Airway epithelial cell (primary cell): ENCODE results near the genes PPP2R5D, LRRC73 and POLH.

GRCh38 chr6:42962838-42963681 lies 2.5 kb downstream of the GNMT start:
- RAMPAGE, long total RNA = no peak

GRCh38 chr6:42963878-42964480 lies 3.4 kb downstream of the GNMT start:
- RAMPAGE, long total RNA = no peak

- RAMPAGE, long total RNA = start-site peak on the plus strand at chr6:42984560-42984600, 272 and 115 reads in 2 replicates
Measured at GRCh38 chr6:42983890-42985120, at the start of gene PPP2R5D. Gene PPP2R5D, plus strand, starts transcription at chr6:42984570.

GRCh38 chr6:43144065-43144656 lies 26.9 kb upstream of the SRF start:
- RAMPAGE, long total RNA = no peak

DNA sequence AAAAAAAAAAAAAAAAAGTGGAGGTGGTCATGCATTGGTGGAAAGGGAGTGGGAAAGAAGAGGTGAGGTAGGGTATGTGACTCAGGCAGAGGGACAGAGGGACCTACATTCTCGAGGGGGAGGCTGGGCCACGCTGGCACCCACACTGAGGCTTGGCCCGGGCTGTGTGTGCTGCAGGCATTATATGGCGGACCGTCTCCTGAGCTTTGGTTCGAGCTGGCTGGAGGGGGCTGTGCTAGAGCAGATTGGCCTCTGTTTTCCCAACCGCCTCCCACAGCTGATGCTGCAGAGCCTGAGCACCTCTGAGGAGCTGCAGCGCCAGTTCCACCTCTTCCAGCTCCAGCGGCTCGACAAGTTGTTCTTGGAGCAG lies 23.5 kb downstream of the DNPH1 start:
- RAMPAGE, long total RNA = no peak

GRCh38 chr6:43213183-43214019 lies 15.9 kb downstream of the DNPH1 start:
- RAMPAGE, long total RNA = no peak

DNA sequence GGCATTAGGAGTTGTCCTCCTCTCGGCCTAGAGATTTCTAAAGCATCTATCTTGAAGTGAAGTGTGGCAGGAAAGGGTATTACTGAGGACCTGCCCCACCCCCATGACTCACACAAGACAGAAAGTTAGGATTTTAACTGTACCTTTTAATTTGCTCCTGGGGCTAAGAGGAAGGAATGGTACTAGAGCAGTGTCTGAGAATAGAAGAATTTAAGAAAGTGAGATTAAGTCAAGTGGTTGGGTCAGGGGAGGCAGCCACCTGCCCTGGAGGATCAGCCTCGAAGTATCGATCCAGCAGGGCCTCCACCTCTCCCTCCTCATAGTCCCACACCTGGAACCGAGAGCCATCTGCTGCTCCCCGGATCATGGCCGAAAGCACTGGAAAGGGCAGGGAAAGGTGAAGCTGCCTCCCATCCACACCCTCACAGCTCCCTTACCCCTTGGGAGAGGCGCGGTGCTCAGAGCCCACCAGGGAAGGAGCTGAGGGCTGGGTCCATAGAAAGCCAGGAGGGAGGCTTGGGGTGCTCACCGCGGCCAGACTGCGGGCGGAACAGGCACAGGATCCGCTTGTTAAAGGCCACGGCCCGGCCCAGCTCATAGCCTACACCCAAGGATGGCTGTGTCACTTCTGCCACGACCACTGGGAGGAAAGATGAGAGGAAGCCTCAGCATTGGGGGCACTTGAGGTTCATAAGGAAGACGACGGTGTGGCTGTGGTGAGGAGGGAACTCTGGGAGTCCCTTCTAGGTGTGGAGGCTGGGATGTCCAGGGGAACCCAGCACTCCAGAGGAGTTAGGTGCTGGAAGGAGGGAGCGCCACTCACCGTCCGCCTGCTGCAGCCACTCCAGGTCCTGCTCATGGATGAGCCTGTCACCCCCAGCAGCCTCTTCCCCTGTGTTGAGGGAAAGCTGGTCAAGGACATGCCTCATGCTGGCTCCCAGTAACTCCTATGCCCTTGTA lies 3.5 kb downstream of the DNPH1 start:
- RAMPAGE, long total RNA = no peak

GRCh38 chr6:43509779-43510591 lies at the start of gene LRRC73:
Gene LRRC73, minus strand, starts transcription at chr6:43510346.
- RAMPAGE, long total RNA = no peak

DNA sequence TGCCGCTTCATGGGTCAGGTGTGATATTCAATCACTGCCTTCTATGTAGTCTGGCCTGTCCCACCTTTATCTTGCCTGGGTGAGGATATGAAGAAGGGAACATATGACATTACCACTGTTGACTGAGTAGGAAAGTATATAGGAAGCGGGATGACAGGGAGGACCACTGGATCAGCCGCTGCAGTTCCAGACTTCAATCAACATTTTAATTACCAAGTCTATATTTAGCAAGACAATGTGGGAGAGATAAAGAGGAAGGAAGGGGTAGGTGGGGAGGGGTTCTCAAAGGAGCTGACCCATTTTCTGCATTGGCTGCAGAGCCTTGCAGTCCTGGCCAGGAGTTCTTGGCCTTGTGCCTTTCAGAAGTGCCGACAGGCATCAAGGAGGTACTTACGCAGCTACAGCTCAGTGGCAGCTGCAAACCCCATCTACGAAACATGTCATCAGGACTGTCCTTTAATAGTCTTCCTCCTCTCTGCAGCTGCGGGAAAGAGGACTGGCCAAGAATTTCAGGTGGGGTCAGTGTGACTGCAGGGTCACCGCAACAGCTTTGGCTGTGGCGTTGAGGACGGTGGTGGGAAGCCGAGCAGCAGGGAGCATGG lies 1.6 kb upstream of the LRRC73 start:
- RAMPAGE, long total RNA = no peak

DNA sequence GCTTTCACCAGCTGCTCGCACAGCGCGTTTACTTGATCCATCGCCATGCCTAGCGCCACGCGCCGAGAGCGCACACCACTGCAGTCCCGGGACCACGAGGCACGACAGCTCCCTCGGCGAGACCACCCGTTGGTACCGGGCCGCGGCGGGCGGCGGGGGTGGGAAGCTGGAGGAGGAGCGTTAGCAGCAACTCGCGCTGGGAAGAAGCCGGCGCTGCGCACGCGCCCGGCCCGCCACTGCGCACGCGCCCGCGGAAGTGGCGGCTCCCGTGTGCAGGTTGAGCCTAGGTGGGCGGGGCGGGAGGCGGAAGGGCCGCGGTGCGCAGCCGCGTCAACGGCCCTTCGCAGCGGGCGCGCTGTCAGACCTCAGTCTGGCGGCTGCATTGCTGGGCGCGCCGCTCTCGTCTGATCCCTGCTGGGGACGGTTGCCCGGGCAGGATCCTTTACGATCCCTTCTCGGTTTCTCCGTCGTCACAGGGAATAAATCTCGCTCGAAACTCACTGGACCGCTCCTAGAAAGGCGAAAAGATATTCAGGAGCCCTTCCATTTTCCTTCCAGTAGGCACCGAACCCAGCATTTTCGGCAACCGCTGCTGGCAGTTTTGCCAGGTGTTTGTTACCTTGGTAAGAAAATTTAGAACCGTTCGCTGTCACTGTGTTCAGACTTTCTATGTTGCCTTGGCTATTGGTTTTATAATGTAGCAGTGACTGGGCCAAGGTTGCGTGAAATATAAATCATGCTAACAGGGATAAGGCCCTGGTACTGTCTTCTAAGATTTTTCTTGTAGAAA lies at the start of gene POLH:
Gene POLH, plus strand, starts transcription at position 368 of the 790 bp plus-strand sequence.
- RAMPAGE, long total RNA = no peak

GRCh38 chr6:43626075-43626574 lies 2.9 kb downstream of the GTPBP2 start:
- RAMPAGE, long total RNA = no peak

DNA sequence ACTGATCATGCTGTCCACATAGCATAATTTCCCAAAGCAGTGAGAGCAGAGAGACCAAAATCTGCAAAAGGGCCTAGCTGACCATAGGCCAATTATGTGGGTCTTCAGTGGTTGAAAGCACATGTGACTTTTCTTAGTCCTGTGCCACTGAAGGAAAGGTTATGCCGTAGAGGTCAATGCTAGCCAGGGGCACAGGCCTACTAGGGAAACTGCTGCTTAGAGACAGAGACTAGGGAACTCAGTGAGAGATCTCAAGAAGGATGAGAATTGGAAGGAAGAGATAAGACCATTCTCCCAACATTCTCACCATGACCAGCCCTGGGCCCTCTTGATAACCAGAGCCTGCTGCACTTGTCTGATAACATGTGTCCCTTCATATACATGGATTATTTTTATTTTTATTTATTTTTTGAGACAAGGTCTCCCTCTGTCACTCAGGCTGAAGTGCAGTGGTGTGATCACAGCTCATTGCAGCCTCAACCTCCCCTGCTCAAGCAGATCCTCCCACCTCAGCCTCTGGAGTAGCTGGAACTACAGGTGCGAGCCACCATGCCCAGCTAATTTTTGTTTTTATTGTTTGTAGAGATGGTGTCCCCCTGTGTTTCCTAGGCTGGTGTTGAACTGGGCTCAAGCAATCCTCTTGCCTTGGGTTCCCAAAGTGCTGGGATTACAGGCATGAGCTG lies 2.2 kb upstream of the GTPBP2 start:
- RAMPAGE, long total RNA = no peak

DNA sequence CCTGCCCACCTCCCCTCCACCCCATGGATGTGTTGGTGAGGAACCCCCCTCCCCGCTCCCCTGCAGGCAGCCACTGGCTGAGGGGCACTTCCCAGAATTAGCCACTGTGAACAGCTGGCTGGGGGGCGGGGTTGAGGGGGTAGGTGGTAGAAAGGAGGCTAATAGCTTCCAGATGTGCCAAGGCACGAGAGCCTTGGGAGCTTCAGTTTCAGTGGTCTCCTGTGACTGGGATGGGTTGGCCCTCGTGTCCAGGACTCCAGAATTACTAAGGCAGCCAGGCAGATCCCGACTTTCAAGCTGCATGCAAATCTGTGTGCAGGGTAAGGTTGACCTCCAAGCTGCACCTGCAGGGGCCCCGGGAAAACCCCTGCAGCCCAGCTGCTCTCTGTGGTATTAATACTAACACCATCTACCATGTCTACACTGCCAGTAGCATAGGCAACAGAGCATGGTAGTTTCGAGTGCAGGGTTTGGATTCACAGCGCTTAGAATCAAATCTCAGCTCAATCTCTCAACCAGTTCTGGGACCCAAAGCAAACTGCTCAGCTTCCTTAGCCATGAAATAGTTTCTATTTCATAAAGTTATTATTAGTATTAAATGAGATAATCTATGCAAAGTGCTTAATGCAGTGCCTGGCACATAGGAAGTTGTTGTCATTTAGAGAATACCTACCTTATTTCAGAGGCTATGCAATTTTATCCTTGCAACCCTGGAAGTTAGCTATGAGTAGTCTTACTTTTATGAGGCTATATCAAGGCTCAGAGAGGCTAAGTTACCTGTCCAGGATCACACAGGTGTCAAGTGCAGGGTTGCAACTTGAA lies 27.4 kb upstream of the MRPS18A start:
- RAMPAGE, long total RNA = no peak

DNA sequence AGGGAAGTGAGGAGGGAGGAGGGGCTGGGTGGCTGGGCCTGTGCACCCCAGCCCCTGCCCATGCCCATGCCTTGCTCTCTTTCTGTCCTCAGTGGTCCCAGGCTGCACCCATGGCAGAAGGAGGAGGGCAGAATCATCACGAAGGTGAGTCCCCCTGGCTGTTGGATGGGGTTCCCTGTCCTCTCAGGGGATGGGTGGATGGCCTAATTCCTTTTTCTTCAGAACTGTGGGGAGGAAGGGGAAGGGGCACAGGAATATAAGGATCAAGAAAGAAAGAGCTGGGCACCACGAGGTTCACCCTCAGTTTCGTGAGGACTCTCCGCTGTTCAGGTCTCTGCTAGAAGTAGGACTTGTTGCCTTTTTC lies 4.2 kb downstream of the VEGFA start:
- RAMPAGE, long total RNA = no peak

GRCh38 chr6:43781827-43782225 lies 11.8 kb downstream of the VEGFA start:
- RAMPAGE, long total RNA = no peak

DNA sequence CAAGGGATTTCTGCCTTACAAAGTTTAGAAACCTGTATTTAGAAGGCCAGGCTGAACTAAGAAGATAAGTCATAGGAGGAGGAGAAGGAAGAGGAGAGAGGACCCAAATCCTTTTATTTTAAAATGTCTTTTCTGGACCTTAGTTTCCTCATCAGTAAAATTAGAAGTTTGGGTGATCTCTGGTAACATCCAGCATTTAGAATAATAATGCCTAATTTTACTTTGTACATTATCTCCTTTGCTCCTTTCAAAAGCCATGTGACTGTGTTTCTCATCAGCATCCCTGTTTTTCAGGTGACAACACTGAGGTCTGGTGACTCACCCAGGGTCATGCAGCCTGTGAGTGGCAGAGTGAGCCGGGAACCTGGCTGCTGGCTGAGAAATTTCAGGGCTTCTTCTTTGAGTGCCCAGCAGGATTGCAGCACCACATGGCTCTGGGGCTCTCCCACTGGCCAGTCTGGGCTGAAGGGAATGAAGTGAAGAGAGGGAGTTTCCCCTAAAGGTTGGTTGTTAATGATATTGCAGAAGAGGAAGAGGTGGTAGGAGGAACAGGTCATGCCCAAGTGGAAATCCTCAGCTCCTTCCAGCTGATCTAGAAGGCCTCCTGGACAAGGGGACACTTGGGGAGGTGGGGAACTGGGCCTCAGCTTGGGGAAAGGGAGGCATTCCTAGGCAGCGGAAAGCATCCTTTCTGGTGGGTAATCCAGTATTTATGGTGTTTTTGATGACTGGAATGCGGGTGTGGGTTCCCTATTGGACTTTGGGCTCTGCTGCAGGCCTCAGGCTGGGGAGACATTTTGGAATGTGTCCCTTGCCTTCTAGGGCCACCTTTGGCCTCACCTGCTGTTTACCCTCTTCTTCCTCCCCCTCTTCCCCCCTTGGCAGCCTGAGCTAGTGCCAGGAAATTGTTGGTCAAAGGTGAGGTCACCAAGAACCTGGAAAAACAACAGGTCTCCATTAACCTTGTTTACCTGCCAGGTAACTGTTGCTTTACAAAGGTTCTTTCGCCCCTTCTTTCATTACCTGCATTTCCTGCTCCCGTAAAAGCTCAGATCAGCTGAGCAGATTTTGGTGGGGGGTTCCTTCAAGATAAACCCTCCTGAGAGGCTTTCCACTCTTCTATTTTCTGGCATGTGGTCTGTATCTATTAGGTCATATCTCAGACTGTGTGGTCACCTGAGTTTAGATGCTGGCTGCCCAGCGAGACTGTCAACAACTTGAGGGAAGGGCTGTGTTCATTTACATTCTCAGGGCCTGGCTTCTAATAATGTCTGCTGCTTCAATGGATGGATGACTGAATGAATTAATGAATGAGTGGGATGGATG lies 34.3 kb downstream of the VEGFA start:
- RAMPAGE, long total RNA = no peak

- RAMPAGE, long total RNA = no peak
Measured at GRCh38 chr6:43909596-43910221, 139.7 kb downstream of the VEGFA start.

DNA sequence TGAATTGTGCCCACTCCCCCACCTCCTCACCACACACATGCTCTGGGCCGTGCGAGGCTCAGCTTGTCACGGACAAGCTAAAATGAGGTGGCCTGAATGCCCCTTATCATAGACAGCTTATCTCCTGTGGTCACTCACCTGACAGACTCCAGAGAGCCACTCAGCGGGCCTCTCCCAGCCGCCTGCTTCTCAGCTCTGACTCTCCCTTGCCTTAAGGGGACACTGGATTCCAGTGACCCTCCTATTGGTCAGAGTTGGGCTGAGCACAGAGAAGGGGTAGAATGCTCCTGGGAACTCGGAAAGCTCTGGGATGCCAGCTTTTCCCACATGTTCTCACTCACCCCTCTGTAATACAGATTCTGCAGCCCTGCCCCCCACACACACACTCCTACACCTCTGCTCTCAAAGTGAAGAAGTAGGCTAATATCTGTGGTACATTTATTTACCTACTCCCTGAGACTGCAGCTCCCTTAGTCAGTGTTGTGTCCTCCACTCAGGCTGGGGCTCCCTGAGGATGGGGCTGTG lies 167.5 kb downstream of the VEGFA start:
- RAMPAGE, long total RNA = no peak

- RAMPAGE, long total RNA = no peak
Measured at GRCh38 chr6:43997103-43997811, 130.0 kb downstream of the MRPL14 start.

- RAMPAGE, long total RNA = no peak
Measured at GRCh38 chr6:44002357-44003229, 124.7 kb downstream of the MRPL14 start.